ENCODE results near the genes SLC10A1 and SLC8A3.

GRCh38 chr14:68652039-68652454, 140.8 kb downstream of the ZFP36L1 start:
- RRBS = no CpG with 5 or more reads among the region's 11 CpGs

DNA sequence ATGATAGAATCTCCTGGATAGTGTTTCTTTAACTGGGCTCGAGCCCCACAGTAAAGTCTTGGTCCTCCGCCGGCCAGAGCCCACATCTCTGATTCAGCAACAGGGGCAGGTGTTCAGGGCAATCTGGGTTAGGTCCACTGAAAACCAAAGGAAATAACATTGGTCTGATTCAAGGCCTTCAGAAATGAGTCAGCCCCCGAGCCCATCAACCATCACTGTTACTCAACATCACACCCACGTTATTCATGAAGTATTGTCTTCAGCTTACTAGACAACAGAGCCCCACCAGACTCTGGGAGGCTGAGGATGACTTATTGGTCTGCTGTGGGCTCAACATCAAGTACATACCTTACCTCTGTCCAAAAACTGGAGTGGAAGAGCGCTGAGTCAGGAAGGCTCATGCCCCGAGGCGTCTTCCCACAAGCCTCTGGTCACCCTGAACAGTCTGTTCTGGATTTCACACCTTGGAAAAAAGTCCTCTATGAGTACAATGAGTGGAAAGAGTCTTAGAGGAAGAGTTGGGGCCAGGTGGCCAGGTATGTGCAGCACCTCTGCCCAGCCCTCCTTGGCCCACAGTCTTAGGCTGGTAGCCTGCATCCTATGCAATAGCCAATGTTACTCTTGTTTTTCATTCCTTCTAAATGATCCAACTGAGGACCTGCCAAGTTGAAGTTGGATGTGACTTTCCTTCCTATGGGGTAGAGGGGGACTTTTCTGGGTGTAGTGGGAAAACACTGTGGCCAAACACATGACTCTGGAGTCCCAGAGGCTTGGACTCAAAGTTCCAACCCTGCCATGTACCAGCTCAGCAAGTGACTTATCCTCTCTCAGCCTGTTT, 97.4 kb downstream of the ZFP36L1 start:
- RRBS = no CpG with 5 or more reads among the region's 8 CpGs

GRCh38 chr14:68813675-68814195, 20.9 kb upstream of the ZFP36L1 start:
- RRBS = no CpG with 5 or more reads among the region's 4 CpGs

DNA sequence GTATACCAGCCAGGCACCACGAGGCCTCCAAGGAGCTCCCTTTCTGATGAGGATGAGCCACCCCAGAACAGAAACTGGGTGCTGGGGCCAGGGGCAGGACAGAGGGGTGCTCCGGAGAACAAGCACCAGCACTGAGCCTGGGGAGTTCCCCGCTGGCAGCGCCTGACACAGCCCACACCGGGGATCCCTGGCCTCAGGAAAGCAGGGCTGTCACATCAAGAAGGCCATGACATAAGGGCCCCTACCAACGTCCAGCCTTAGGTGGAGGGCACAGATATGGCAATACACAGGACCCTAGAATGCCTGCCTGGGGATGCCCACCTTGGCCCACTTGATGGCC, 28.5 kb upstream of the ZFP36L1 start:
- RRBS = 96% methylated on average over 4 of the region's 6 CpGs

GRCh38 chr14:68822173-68822648, 29.3 kb upstream of the ZFP36L1 start:
- RRBS = no CpG with 5 or more reads among the region's 4 CpGs

GRCh38 chr14:69013947-69014656, 35.0 kb upstream of the ACTN1 start:
- RRBS = no CpG with 5 or more reads among the region's 9 CpGs

DNA sequence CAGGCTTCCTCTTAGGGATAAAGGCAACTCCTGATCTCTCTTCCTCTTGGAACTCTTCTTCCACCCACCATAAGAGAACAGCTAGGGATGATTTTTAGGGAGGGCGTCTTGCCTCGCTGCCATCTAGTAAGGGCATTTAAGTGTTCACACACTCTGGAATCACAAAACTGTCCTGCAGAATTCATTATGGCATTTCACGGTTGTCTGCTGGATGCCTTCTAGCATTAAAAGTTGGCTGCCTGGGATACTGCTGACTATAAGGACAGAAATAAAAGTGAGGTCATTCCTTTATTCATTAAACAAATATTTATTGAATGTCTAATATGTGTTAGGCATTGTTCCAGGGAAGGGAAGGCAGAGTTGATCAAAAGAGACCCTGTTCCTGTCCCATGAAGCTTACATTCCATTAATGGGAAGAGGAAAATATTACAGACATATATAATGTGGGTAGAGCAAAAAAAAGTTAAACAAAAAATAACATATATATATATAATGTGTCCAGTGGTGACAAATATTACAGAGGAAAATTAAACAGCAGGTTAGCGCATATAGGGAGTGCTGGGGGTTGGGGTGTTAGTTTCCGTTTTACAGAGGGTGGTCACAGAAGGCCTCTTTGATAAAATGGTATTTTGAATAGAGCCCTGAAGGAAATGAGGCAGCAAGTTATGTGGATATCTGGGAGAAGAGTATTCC, 73.4 kb downstream of the DCAF5 start:
- RRBS = no CpG with 5 or more reads among the region's 5 CpGs

- RRBS = 2% methylated on average over 5 of the region's 20 CpGs
Observed at GRCh38 chr14:69152251-69152475, 756 bp downstream of the DCAF5 start.

- RRBS = no CpG with 5 or more reads among the region's 1 CpG
Observed at GRCh38 chr14:69384740-69385687, 13.1 kb downstream of the ERH start.

- RRBS = 1% methylated on average over 9 of the region's 29 CpGs
Observed at GRCh38 chr14:69397777-69398179, 321 bp downstream of the ERH start.

DNA sequence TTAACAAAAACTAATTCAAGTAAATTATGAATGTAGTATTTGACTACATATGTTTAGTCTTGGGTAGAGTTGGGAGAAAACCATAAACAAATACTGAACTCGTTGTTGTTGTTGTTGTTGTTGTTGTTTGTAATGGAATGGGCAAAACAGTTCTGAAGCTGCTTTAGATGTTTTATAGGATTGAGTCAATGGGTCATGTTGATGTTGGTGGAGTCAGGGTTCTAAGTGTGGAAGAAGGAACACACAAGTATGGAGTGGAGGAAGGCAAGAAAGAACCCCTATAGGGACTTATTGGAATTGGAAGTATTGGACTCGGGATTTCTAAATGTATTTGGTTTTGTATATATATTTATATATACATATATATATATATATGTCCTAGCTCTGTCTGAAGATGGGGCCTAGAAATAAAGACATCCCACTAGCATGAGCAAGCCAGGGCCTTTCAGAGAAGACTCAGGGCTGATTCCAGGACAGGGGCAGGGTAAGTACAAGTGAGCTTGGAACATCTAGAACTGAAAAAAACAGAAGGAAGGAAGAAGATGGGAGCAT, 38.5 kb upstream of the PLEKHD1 start:
- RRBS = no CpG with 5 or more reads among the region's 2 CpGs

DNA sequence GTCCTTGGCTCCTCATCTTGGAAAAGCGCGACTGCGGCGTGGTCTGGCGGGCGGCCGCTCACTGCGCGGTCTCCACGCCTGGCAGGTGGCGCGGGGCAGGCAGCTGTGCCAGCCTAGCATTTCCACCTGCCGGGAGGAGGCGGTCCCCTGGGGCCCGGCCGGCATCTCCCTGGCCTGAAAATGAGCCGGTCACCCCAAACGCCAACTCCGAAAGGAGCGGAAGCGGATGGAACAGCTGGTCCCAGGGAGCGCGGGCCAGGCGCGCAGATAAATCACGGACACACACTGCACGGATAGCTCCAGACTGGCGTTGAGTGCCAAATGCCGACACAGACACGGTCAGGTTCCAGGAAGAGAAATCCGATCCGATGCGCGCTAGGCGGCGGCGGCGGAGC, 814 bp upstream of the PLEKHD1 start:
- RRBS = no CpG with 5 or more reads among the region's 38 CpGs

DNA sequence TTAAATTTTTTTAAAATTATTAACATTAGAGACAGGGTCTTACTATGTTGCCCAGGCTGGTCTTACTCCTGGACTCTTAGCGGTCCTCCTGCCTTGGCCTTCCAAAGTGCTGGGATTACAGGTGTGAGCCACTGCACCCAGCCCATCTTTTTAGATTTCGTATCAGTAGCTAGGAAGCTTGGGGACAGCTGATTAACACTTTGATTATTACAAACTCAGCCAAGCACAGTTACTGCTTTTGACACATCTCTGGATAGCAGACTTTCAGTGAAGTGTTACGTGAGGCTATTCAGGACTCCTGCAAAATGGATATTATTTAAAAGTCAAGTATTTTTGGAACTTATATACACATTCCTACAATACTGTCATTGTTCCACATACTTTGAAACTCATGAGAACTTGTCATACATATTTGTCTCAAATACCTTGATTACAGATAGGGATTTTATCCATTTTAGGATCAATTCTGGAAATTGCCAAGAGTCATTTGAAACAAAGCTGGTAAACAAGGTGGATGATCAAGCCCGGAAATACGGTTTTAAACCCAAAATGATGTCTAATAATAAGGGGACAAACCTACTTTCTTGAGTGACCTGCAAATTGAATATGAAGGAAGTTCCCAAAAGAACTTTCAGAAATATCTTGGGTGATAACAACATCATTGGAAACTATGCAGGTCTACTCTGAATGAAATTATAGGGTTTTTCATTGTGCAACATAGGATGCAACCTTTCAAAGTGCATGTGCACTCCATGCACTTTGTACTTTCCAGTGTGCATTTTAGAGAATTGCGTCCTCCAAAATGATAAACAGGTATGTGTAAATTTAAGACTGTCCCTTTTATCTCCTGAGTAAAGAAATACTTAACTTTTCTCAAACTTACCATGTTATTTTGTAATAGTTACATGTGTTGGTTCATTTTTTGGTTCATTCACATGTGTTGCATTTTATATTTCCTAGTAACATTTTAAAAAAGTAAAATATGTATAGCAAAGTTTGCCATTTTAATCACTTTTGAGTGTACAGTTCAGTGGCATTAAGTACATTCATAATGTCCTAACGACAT, 12.9 kb downstream of the SRSF5 start:
- RRBS = no CpG with 5 or more reads among the region's 7 CpGs

DNA sequence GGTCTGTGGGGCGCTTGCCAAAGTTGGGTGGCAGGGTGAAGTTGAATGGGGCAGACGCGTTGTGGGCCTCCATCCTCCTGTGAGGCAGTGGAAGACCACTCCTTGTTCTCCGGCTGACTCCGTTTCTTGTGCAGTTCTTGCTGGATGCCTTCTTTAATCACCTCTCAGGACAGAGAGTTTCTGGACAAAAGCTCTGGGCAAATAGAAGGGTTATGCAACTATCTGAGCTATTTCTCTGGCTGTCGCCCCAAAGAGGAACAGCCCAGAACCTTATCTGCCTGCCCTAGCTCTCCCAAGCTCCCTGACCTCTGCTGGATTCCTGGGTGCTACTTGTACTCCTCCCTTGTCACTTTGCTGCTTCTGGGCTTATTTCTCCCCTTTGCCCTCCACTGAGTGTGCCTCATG, at the start of gene SLC10A1:
TSS of gene SLC10A1 (minus strand) at position 159 of the 405 bp plus-strand sequence.
- RRBS = no CpG with 5 or more reads among the region's 6 CpGs

- RRBS = no CpG with 5 or more reads among the region's 3 CpGs
Observed at GRCh38 chr14:69797488-69798035, 521 bp upstream of the SLC10A1 start.

DNA sequence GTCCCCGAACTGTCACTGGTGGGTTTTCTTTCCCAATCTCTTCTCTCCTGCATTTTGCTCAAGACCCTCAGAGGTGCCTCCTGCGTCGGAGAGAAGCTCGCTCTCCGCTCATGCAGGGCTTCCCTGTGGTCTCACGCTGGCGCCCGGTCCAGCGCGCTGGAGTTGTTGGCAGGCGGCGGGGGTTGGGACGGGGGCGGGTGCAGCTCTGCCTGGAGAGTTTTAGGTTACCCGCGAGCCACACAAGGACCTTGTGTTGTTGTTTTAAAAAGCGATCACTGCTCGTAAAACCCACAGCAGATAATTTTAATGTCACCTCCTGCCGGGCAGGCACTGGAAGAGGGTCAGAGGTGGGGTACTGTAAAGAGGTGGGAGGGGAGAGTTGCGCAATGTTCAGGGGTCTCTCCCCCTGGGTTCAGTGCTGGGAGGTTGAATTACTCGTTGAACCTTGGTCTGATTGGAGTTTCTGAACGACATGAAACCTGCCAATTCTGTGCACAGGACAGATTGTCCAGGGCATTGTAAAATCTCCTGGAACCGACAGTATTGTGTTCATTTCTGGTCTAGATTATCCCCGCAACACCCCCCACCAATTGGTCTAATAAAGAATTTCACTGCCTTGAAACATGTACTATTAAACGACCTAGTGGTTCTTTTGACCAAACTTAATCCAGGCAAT, 920 bp downstream of the SMOC1 start:
- RRBS = no CpG with 5 or more reads among the region's 25 CpGs

DNA sequence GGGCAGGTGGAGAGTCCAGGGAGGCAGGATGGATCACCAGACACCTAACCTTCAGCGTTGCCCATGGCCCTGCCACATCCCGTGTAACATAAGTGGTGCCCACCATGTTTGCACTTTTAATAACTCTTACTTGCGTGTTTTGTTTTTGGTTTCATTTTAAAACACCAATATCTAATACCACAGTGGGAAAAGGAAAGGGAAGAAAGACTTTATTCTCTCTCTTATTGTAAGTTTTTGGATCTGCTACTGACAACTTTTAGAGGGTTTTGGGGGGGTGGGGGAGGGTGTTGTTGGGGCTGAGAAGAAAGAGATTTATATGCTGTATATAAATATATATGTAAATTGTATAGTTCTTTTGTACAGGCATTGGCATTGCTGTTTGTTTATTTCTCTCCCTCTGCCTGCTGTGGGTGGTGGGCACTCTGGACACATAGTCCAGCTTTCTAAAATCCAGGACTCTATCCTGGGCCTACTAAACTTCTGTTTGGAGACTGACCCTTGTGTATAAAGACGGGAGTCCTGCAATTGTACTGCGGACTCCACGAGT, 151.1 kb downstream of the SMOC1 start:
- RRBS = no CpG with 5 or more reads among the region's 6 CpGs

DNA sequence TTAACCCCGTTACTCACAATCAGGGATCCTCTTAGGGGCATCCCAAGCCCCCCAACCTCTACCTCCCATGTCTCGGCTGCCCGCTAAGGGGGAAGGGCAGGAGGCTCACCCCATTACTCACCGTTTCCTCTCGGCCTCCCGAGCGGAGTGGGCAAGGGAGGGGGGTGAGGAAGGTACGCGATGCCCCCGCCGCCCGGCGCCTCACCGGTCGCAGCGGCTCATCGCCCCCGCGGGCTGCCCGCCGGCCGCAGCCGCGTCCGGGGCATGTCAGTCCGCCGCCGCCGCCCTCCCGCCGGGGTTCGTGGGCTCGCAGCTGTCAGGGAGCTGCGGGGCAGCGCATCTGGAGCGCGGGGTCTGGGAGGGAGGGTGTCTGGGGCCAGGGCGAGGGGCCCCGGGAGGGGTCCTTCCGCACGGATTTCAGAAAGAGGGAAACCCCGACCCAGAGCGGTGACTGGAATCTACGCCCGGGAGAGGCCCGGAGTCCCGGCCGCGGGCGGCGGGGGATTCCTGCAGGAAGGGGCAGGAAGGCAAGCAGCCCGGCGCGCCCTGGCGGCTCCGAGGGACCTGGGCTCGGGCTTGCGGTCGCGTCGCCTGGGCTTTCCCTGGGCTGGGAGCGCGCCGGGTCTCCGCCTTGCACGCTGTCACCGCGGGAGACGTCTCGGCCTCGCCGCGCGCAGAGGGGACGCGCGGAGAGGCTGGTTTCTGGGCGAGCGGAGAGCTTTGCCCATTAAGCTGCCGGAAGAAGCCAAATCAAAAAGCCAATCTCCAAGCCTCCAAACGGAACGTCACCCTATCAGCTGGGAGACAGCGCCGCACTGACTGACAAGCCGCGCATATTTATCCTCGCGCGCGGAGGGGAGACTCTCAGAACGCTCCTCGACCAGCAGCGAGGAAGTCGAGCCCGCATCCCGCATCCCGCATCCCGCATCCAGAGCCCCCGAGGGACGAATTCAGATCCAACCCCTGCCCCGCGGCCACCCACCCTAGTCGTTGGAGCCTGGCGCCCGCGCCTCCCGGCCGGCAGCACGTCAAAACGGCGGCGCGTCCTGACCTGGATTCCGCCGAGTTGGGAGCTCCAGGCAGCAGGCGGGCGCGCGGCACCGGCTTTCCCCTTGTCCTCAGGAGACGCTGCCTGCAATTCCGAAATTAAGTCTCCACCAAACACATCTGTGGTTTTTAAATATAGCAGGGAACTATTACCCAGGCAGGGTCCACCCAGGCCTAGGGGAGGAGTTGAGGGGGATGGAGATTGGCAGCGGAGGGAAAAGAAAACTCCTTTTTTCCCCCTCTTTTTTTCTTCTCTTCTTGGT, at the start of gene SLC8A3:
TSS of gene SLC8A3 (minus strand) at position 694 of the 1,310 bp plus-strand sequence.
- RRBS = 91% methylated on average over 36 of the region's 123 CpGs

- RRBS = no CpG with 5 or more reads among the region's 2 CpGs
Observed at GRCh38 chr14:70755245-70755407, 54.2 kb downstream of the MAP3K9 start.

DNA sequence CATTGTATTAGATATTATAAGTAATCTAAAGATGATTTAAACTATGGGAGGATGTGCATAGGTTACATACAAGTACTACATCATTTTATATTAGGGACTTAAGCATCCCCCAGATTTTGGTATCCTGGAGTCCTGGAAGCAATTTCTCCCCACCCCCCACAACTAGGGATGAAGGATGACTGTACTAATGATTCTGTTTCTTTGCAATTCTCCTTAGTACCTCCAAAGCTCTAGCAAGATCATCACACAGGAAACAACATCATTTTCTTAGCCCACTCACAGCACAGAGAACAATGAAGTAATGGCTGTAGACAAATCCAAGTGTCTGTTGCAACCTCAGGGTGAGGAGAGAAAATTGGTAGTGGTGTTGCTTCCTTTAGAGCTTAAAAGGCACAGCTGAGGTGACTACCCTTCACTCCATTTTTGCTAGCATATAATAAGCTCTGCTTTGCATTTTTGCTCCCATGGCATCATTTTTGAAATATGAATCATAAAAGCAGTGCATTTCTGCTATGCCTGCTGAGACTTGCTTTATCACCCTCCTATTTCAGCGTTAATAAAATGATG, 18.7 kb upstream of the PCNX1 start:
- RRBS = no CpG with 5 or more reads among the region's 1 CpG